Mesenchymal stem cell of adipose (primary cell): Measurements from ENCODE around the gene PRPF18.

DNA sequence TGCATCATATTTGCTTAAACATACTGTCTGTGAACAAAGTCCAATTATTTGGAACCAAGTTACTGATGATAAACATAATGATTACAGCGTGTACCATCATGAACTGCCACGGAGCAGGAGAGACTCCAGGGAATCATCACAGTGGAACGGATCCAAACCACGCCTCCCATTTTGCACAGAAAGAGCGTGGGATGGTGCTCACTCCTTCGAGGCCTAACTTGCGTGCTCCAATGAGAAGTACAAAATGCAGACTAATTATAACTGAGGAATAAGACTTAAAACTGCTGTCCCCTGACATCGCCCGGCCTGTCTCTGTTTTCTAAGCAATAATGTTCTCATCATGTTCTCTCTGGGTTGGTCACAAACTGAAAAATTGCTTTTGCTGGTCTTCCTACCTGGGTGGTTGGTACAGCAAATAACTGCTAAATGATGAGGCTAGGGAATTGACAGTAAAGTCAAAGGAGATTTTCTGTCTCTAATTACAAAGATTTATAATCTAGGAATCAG, 182.2 kb downstream of the CAMK1D start:
- CAGE, long polyA plus RNA = no peak

- CAGE, long polyA plus RNA = no peak
Measured at GRCh38 chr10:12609082-12609898, 259.9 kb downstream of the CAMK1D start.

DNA sequence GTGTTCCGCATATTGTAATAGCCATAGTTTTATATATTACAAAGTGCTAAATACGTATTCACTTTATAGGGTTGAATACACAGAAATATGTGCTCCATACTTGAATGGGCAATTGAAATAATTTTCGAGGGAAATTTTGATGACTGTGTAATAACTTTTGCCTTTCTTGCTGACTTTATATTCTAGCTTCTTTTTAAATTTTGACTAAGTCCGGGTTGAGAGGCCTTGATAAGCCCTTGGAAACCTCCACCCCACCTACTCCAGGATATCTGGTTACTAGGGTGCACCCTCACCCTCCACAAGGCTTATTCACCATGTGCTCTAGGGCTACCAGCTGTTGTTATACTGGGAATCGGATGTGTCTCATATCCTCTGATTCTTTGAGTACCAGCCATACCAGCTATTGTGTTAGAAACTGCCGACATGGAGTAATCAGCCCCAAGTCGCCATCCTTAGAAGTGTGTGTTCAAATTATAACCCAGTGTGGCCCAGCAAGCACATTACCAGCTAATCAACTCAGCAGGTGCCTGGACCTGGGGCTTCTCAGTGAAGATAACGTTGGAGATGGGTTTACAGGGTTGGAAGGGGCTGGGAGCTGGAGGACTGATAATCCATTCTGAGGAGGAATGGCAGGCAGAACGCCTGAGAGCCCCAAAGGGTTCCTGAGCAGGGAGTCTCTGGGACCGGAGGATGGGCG, 265.3 kb downstream of the CAMK1D start:
- CAGE, long polyA plus RNA = no peak

- CAGE, long polyA plus RNA = no peak
Measured at GRCh38 chr10:13526792-13527492, 1.9 kb downstream of the BEND7 start.

GRCh38 chr10:13527886-13528390, 876 bp downstream of the BEND7 start:
- CAGE, long polyA plus RNA = no peak

DNA sequence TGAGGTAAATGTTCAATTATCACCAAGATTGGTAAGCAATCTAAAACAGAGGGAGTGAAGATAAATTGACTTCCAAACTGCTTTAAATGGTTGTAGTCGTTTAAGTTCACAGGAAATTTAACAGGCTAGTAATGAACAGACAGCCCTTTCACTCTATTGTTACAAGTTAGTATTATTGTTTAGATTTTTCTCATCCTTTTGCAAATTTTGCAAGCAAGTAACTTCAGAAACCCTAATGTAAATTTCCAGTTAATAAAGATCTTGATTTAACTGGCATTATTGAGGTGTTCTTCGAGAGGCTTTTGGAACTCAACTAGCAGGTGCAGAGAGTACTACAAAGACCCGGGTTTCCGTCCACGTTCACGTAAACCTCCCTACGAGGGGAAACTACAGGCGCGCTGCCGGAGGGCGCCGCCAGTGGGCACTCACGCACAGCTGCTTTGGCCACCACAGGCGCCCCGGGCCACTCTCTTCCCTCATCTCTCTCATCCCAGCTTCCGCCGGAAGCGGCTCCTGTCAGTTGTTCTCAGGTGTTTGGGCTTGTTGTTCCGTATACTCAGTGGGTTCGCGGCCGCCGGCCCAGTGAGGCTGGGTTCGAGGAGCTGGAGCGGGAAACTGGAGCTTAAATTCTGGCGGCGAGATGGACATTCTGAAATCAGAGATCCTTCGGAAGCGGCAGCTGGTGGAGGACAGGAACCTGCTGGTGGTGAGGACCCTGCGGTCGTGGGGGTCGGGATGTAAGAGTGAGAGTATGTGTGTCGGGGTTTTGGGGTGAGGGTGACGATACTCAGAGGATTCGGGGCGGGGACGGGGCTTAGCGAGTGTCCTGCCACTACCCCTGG, at the start of gene PRPF18:
PRPF18 (plus strand) TSS at position 519 of the 842 bp plus-strand sequence.
- CAGE, long polyA plus RNA = no peak

- CAGE, long polyA plus RNA = no peak
Measured at GRCh38 chr10:13701091-13701759, 114.5 kb downstream of the PRPF18 start.

DNA sequence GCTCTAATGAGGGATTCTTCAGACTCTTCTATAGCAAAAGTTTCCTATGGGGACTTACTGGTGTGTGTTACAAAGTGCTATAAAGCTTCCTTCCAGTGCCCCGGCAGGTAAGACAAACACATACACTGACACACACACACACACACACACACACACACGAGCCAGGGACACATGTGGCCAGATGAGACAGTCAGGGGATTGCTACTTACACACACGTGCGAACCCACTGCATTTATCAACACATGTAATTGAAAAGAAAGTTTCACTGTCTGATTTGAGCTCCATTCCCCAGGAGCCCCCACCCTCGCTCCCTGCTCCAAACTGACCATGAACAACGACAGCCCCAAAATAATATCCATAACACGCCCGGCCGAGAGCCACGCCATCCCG, 119.9 kb downstream of the PRPF18 start:
- CAGE, long polyA plus RNA = no peak

DNA sequence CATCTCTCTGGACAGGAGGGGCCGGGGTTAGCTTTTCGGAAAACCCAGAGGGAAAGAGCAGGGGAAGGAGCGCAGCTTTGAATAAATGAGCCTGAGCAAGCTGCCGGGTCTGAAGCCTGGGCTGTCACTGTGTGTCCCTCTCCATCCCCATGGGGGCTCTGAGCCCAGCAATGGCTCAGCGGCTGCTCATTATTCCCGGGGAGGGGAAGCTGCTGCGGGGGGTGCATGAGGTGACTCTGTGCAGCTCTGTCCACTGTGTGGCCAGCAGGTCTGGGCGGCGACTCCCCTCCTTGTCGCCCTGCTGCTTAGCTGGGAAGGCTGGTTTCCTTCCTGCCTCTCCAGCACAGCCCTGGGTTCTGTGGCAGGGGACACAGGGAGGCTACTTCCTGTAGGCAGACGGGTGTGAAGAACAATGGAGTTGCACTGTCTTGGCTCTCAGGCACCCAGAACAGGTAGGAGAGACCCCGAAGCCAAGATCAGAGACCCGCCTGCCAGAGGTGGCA, 234.2 kb downstream of the PRPF18 start:
- CAGE, long polyA plus RNA = no peak

DNA sequence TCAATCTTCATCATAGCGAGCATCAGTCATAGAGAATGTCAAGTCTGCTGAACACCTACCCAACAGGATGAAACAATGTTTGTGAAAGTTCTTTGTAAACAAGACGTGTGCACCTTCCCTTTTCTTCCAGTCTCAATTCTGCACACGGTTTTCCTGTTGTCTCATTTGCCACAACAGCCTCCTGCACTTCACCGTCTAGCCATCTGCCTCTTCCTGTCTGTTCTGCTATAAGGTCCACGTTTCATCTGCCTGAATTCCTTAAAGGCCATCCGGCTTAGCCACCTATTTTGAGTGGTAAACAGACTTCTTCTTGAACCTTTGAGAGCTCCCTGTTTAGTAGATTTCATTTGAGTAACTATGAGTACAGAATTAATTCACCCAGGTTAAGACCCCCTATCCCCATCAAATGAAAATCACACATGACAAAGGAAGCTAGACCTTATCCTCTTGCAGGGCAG, 314.4 kb downstream of the FRMD4A start:
- CAGE, long polyA plus RNA = no peak

GRCh38 chr10:14056809-14057221, 273.9 kb downstream of the FRMD4A start:
- CAGE, long polyA plus RNA = no peak

DNA sequence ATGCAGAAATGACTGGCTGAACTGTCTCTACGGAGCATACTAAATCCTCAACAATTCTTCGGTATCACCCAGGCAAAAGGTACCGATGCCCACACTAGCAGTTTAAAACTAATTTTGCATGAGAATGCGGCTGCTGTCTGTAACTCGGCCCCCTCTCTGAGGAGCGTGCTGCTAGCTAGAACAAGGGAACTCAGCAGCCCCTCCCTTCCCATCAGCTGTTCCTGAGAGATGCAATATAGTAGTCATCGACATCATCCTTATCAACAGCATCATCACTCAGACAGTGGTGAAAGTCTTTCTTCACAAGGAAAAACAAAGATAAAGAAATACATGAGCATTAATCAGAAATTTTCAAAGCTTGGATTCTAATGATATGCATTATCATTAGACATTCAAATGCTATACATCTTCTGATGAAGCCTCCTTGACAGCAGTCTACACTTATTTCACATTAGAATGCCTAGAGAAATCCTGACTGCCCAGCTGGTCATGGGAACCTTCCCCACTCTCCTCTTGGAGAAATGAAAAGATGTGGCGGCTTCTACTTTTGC, 189.1 kb upstream of the FRMD4A start:
- CAGE, long polyA plus RNA = no peak

- CAGE, long polyA plus RNA = no peak
Measured at GRCh38 chr10:14543096-14544152, 212.7 kb upstream of the FRMD4A start.

DNA sequence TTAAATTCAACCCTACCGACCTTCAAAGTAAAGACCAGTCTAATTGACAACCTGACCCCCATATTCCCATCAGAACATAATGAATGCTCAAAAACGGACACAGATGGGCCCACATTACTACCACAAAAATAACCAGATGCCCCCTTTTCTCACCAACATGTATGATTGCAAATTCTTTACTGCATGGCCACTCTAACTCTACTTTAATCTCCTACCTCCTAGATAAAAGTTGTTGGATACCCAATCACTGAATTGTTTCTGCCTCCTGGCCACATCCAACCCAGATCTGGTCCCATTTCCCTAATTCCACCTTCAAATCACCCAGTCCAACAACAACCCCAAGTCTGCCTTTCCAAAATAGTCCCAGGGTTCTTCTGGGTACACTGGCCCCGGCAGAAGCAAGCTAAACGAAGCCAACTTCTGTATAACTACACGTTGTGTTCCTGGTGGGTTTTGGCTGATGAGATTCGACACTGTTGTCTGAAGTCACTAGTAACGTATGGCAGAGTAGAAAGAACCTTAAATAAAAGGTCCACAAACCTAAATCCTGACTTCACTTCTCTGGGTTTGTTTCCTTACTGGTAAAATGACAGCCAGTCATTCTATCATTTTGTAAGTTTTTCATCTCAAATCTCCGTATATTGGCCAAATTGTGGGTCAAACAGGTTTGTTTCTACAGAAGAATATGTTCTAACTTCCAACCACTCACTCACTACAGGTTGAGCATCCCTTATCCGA, 216.2 kb upstream of the FRMD4A start:
- CAGE, long polyA plus RNA = no peak

- CAGE, long polyA plus RNA = no peak
Measured at GRCh38 chr10:14594535-14595446, 179.9 kb downstream of the FAM107B start.

DNA sequence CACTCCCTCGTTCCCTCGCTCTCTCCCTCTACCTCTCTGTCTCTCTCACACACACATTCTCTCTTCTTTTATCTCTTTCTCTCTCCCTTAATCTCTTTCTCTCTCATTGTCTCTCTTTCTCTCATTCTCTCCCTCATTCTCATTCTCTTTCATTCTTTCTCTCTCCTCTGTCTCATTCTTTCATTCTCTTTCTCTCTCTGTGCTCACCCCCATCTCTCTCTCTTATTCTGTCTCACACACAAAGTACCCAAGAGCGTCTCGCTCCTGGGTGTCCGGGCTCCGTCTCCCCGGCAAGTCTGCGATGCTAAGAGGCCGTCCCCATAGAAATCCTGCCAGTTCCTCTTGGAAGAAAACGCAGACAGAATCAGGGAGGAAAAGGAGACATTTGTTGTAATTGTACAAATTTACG, 170.0 kb downstream of the FAM107B start:
- CAGE, long polyA plus RNA = no peak

GRCh38 chr10:14617714-14618002, 157.0 kb downstream of the FAM107B start:
- CAGE, long polyA plus RNA = no peak

DNA sequence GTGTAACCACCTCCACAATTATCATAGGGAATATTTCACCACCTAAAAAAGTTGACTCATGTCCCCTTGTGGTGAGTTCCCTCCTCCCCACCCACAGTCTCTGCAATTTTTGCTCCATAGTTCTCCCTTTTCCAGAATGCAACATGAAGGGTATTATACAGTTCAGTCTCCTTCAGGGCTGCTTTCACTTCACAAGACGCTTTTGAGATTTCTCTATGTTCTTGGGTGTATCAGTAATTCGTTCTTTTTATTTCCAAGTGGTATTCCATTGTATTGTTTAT, 156.8 kb downstream of the FAM107B start:
- CAGE, long polyA plus RNA = no peak

GRCh38 chr10:14740594-14741372, 33.9 kb downstream of the FAM107B start:
- CAGE, long polyA plus RNA = no peak

GRCh38 chr10:14748474-14748773, 26.3 kb downstream of the FAM107B start:
- CAGE, long polyA plus RNA = no peak